ENCODE measurements around a stretch of chr7.

- PRO-cap = no peak
Measured at GRCh38 chr7:27161779-27161958, 3.7 kb downstream of the HOXA9 start.

DNA sequence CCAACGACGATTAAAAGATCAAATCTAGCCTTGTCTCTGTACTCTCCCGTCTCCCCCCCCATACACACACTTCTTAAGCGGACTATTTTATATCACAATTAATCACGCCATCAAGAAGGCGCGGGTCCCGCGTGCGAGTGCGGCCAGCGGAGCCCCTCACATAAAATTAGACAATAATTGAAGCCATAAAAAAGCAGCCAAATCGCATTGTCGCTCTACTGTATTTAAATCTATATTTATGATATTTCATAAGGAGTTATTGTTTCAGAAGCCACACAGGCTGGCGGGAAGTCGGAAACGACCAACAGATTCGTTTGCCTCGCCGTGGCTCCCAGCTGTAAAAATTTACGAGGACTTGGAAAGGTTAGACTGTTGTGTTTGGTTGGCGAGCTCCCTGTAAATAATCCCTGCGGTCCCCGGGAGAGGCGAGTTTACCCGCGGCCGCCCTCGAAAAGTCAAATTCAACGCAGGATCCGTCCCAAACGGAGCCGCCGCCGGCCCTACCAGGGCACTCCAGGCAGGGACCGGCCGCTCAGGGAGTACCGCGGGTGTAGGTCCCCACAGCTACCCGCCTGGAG is 507 bp upstream of the HOXA9 start:
- PRO-cap = no peak

- PRO-cap = no peak
Measured at GRCh38 chr7:27171007-27172340, 2.6 kb downstream of the HOXA10 start.

DNA sequence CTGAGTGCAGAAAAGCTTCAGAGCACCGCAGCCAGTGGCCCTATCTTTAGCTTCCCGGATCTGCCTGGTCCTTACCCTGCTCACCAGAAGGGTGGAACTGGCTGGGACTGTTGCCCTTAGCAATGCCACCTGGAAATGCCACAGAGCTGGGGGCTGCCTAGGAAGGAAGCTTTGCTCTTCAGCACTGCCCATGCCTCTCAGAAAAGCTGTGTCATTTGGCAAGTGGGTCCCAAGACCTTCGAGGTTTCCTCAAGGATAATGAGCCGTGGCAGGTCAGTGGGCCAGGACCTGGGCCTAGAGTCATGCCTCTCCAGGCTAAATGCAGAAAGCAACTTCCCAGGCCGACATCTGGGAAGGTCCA is 2.2 kb upstream of the HOXA10 start:
- PRO-cap = no peak

GRCh38 chr7:27187787-27188142 is 2.7 kb upstream of the HOXA11 start:
- PRO-cap = no peak

- PRO-cap = no peak
Measured at GRCh38 chr7:27192636-27193454, 7.0 kb downstream of the HOXA13 start.

- PRO-cap = no peak
Measured at GRCh38 chr7:27202756-27203632, 3.1 kb upstream of the HOXA13 start.

DNA sequence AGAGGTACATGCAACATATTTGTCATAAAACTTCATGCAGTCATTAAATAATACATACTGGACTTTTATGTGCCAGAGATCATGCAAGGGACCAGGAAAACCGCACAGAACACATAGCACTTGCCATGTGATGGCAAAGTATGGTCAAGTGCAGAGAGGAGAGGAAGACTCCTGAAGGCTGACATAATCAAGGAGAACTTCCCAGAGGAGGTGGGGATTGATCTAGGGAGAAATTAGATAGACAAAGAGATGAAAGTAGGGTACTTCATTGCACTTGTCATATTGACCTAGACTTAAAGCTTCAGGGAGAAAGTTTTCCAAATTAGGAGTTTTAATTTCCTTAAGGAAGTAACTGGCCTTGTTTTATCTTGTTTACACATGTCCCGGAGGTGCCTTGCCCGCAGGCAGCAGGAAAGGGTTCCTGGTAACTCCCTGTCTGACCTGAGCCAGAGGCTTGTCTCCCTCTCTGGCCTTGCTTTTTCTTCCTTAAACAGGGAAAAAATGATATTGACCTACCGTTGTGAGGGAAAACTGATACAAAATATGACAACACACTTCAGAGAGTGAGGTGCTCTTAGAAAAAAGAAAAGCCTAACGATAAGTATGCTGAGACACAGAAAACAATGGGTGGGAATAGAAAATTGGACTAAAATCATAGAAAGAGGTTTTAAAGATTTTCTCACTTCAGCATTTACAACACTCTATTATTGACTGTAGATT is 181.6 kb downstream of the EVX1 start:
- PRO-cap = no peak

DNA sequence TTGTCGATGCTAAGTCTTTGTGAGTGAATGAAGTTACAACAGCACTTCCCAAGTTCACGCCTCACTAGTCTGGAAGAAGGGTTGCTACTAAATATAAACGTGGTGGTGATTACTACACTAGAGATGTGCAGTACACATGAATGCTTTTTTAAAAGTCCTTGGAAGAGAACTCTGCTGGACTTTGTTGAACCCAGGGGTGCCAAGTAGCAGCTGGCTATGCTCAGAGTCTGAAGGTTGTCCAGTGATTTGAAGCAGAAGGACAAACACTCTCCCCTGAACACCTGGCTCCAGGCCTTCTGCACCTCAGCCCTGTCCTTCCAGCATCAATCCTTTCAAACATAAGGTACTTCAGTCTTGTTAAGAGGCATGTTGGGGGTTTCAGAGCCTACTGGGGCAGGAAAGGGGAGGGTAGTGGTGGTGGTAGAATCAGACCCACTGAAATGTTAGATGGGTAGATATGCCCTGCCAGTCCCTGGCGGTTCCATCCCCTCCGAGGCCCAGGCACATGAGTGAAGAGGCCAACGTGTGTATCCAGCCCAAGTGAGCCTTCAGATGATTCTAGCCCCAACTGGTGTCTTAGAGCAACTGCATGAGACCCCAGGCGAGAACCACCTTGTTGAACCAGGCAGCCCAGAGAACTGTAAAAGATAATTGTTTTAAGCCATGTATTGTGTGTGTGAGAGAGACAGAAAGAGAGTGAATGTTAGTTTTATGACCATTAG is 94.4 kb downstream of the TAX1BP1 start:
- PRO-cap = no peak

DNA sequence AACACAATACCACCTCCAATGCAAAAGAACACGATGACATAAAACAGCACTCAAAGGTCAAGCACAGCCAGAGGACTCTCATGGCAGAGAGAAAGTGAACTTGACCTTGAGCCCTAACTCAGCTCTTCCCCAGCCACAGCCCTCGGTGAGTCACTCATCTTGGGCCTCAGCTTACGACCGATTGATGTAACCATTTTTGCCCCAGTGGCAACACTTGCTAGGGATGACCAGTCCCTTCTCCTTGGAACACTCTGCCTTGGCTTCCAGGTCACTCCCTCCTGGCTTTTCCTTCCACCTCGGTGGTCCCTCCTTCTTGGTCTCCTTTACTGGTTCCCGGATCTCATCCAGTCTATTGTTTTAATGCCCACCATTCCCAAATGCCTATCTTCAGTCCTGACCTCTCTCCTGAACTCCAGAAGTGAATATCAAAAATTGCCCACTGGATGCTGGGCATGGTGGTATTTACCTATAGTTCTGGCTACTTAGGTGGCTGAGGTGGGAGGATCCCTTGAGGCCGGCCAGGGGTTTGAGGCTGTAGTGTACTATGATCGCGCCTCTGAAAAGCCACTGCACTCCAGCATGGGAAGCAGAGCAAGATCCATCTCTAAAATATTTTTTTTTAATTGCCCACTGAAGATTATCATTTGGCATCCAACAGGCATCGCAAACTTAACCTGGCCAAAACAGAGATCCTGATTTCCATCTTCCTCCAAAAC is 77.6 kb downstream of the JAZF1 start:
- PRO-cap = no peak

DNA sequence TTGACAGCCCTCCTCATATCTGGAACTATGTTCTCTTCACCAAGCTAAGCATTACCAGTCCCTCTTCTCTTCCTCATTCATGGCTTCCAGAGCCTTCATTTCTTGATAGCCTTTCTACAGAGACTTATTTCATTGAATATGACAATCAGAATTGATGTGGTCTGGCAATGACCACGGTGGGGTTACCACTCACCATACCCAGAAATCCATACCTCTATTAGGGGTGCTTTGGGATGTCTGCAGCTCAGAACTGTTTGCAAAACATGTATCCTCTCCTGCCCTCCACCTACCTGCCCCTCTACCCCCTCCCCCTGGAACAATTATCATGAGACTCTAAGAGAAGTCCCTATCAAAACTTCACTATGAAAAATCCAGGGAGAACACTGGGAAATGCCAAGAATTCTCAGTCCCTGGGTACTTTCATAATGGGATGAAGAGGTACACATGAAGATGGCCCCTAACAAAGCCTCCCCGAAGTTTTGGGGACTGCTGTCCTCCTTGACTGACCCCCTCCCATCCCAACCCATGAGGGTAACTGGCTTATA is 26.9 kb downstream of the JAZF1 start:
- PRO-cap = no peak

- PRO-cap = no peak
Measured at GRCh38 chr7:28239924-28240280, 59.3 kb upstream of the JAZF1 start.

GRCh38 chr7:28266386-28266976 is 85.9 kb upstream of the JAZF1 start:
- PRO-cap = no peak

DNA sequence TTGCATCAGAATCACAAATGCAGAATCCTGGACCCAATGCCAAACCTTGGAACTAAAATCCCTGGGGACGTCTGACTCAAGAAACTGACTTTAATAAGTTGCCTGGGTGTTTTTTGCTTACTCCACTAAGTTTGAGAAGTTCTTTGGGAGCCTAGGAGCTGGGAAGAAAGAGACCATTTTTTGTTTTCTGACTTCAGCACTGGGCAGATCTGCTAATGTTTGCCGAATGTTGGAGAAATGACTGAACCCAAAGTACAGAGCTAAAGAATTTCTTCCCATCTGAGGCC is 6.5 kb upstream of the CREB5 start:
- PRO-cap = no peak

- PRO-cap = no peak
Measured at GRCh38 chr7:28408208-28408958, 3.9 kb upstream of the CREB5 start.

GRCh38 chr7:28684791-28685117 is 272.4 kb downstream of the CREB5 start:
- PRO-cap = no peak

DNA sequence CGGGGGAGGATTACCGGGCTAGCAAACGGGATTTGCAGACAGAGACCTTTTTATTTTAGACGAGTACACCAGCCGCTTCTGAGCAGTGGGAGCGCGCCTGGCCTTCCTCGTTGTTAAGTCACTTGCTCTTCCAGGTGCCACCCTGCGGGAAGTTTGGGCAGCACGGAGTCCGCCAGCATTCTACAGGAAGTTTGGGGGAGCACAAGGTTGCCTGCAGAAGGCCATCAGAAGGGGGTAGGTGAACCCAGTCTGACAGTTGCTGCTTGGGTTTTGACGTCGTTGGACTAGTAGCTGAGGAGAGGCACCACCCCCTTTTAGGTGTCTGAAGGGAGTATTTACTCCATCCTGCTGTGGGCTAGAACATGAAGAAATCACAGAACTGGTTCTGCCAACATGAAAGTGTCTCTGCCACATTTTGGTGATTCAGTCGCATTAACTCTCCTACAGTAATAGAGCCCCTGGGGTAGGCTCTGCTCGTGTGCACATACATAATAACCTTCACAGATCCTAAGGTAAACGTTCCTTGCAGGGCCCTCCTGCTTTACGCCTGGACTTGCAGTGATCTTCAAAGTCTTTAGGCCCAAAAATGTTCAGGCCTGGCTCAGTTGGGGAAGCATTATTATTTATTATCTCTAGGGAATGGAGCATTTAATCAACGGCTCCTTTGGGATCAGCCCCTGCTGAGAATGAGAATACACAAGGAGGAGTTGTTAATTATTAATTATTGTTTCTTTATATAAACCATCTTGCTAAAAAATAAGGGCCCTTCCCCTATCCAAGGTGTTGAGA is 880 bp upstream of the TRIL start:
- PRO-cap = bidirectional peak, plus-strand start at position 58 of the sequence, minus-strand start outside the sequence

DNA sequence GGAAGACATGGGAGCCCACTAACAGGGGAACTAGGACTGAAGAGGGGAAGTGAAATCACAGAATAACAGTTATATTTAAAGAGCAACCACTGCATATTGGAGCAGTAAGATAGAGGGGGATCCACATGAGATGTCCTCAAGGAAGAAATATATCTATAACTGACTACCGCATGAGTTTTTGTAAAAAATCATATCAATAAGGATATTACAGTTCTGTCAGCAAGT is 10.4 kb downstream of the CPVL start:
- PRO-cap = no peak

DNA sequence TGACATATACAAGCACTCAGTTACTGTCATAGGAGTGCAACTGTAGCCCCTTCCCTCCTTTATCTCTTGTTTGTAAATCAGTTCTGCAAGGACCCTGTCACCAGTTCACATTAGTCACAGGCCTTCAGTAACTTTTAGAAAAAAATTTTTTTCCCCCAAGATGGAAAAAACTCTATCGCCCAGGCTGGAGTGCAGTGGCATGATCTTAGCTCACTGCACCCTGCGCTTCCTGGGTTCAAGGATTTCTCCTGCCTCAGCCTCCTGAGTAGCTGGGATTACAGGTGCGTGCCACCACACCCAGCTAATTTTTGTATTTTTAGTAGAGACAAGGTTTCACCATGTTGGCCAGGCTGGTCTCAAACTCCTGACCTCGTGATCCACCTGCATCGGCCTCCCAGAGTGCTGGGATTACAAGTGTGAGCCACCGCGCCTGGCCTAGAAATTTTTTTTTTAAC is 11.6 kb downstream of the CHN2 start:
- PRO-cap = no peak

GRCh38 chr7:29208217-29209245 is 14.0 kb downstream of the CHN2 start:
- PRO-cap = no peak

Measured in LUHMES (cell line).